Placental pericyte (primary cell): ENCODE measurements around a stretch of chr12.

GRCh38 chr12:25859908-25860485 is 98.5 kb upstream of the RASSF8 start:
- CAGE, long polyA plus RNA, result no peak

DNA sequence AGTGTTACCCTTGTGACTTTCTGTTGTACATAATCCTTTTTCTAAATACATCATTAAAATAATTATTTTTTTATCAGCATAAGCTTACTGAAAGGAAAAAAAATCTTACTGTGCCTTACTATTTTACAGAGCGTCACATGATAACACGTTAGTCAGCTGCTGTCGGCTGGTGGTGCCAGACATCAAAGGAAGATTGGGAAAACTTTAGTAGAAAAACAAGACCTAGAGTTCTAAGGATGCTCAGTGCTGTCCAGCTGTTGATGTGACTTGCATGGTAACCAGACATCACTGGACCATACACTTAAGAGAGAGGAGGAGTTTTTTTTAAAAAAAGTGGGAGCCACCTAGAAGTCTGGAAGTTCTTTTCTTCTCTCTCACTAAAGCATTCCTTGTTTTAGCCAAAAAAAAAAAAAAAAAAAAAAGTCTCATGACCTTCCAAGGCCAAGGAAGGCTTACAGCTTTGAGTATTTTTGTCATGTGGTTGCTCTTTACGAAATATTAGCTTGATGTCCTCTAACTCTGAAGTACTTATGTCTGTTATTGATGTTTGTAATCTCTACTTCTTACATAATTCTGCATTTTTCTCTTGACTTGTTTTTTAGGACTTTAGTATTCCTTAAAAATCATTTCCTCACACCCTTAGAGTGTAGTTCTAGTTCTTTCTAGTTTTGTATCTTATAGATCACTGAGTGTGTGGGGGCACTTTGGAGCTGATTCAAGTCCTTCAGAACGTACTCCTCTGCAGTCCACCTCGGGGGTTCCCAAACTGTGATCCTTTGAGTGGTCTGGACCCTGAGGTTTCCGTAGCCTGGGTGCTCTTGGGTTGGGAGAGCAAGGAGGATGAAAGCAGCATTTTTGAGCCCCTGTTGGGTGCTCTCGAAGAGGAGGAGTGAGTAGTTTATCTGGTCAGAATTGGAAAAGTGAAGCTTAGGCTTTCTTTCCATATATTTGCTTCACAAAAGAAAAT is 4.7 kb downstream of the RASSF8 start:
- CAGE, long polyA plus RNA, result no peak

DNA sequence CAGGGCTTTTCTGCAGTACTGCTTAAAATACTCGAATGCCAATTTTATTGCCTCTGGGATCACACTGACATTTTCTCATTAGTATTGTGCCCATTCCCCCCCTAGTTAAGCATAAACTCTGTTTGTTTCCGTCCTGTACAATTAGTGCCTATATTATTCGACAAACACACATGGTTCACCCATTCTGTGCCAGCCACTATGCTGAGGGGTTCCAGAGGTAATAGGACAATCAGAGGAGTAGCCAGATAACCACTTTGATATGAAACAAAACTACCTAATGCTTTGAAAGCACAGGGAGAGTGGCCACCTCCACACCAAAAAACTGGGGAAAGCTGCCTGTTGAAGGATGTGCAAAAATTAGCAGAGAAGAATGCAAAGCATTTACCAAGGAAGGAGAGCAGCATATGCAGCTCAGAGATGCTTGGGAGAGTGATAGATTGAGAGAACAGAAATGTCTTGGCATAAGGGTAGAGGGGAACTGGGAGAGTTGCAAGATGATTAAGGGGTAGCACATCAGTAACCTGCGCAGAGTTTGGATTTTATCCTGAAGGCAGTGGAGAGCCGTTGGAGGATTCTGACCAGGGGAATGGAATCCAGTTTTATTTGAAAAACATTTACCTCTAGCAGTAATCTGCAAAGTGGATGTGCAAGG is 81.8 kb downstream of the BHLHE41 start:
- CAGE, long polyA plus RNA, result no peak

DNA sequence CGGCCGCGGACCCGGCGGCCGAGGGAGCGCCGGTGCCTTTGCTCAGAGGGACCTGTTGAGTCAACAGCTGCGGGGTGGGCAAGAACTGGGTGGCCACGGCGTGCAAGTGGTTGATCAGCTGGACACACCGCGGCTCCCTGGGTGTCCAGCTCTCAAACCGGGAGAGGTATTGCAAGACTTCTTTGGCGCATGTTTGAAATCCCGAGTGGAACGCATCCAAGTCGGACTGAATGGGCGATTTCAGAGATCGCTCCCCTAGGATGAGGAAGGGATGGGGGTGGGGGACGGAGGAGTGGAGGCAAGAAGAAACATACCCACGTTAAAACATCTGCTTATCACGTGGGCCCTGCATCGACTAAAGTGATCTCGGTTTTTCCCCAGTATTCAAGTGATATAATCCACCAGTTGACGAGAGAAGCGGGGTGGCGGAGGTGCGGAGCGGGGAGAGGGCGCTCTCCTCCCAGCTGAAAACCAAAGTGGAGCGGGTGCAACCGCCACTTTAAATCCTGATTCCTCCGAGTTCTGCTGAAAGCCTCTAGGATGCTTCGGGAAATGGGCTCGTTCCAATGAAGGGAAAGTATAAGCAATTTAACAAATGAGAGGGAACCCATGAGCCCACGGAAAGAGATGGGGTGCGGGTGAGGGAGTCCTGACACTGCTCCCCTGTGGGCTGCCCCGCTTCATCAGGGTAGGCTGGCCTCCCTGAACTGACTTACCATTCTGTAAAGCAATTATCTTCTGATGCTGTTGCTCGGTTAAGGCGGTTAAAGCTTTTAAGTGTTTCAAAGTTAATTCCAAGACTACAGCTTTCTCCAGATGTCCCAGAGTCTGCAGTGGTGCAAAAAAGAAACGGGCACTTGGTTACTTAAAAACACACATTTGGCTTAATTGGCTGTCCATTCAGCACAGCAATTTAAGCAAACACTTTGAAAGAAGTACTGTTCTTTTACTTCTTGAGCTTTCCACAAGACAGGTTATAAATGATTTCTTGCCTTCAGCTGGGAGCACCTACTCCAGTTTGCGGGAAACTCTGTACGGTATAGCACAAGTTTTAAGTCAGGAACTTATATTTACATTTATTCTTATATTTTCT is 1.6 kb downstream of the BHLHE41 start:
- CAGE, long polyA plus RNA, result no peak

DNA sequence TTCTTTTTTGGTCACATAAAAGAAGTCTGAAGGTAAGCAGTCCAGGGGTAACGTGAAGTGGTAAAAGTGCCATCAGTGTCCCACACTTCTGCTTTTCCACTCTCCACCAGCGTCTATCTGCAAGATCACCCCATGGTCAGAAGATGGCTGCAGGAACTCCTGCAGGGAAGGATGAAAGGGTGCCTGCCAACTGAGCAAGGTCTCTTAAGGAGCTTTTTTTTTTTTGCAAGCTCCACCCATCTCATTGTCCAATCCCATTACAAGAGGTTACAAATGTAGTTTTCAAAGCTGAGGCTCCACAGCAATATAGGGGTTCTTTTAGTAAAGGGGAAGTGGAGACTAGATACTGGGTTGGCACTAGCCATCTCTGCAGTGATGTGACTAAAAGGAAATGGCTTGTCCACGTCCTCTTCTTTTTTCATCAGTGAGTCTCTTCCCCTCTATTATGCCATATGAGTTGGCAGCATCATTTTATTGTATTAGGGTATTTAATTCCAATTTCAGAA is 5.9 kb upstream of the BHLHE41 start:
- CAGE, long polyA plus RNA, result no peak

- CAGE, long polyA plus RNA, result no peak
These were observed 76.5 kb downstream of the SSPN start for GRCh38 chr12:26271732-26272375.

DNA sequence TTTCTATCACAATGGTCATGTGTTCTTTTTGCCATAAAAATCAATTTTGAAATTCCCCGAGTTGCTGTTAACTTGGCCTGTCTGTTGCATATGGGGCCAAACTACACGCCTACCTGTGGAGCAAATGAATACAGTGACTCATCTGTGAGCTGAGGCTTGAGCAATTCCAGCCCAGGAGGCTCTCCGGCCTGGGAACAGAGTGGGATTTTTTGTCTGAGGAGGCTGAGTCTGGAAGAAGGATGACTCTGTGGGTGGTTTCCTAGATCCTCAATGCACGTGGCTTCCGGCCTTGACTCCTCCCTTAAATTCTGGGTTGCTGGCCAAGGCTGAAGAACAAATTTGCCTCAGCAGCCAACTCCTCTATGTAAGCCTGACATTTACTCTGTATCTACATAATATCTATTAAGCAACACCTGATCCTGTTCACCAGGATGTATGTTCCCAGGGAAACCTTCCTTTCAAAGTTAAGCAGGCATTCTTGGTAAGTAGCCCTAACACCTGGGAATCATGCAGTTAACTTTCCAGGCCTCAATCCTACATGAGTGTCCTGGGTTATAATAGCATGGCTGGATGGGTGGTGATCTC is 124.2 kb downstream of the SSPN start:
- CAGE, long polyA plus RNA, result no peak

GRCh38 chr12:26510999-26511537 is 315.7 kb downstream of the SSPN start:
- CAGE, long polyA plus RNA, result no peak

DNA sequence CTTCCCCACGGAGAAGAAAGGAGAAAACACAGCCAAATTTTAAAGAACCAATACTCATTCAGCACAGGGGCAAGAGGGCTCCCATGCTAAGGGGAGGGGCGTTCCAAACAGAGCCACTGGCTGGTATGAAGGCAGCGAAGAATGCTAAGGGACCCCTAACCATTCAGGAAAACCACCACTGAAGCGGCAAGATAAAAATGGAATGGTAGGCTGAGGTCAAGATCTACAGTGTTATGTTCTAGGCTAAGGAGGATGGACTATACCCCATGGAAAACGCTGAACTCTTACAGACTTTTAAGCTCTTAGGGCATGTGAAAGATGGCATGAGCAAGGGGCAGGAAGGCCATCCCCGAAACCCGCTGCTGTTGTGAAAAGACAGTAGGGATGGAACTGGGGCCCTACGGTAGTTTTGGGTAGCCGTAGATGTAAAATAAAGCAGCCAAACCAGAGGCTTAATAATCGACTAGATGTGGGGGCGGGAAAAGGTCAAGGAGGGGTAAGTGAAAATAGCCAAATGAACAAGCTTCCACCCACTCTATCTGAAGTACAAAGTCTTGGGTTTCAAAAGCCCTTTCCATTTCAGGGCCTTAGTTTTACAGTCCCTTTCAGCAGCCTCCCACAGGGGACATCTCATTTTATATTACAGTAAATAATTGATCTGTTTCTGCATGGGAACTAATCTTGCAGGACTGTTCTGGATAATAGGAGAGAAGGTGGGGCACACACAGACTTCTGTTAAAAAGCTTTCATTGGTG is 105.0 kb downstream of the ITPR2 start:
- CAGE, long polyA plus RNA, result no peak

DNA sequence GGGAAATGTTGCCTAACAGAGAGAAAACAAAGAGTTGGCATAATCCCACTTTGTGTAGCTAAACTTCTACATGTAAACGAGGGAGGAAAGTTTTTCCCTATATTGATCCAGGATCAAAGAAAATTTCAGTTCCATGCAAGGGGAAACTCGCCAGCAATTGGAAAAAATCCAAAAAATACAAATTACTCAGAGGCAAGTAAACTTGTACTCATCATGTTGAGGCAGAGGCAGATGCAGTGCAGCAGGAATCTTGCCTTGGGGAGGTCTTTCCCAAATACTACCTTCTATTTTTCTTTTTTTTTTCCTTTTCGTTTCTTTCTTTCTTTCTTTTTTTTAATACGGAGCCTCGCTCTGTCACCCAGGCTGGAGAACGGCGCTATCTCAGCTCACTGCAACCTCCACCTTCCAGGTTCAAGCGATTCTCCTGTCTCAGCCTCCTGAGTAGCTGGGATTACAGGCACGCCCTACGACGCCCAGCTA is 96.0 kb downstream of the ITPR2 start:
- CAGE, long polyA plus RNA, result no peak

DNA sequence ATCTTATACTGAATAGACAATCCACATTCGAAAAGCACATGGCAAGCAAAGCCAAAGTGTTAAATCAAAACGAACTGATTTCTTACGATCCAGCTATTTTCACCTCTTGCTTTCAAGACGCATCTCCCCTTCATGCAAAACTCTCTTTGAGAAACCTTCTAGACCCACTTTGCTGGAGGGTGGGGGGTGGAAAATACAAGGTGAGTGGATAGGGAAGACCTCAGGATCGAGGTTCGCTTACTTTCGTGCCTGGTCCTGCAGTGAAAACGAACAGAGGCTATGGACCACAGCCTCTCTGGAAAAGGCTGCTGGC is 270 bp downstream of the INTS13 start:
- CAGE, long polyA plus RNA, result no peak

GRCh38 chr12:26989857-26990609 is 24.2 kb downstream of the TM7SF3 start:
- CAGE, long polyA plus RNA, result no peak

- CAGE, long polyA plus RNA, result no peak
These were observed 838 bp upstream of the BMAL2 start for GRCh38 chr12:27331719-27332277.

DNA sequence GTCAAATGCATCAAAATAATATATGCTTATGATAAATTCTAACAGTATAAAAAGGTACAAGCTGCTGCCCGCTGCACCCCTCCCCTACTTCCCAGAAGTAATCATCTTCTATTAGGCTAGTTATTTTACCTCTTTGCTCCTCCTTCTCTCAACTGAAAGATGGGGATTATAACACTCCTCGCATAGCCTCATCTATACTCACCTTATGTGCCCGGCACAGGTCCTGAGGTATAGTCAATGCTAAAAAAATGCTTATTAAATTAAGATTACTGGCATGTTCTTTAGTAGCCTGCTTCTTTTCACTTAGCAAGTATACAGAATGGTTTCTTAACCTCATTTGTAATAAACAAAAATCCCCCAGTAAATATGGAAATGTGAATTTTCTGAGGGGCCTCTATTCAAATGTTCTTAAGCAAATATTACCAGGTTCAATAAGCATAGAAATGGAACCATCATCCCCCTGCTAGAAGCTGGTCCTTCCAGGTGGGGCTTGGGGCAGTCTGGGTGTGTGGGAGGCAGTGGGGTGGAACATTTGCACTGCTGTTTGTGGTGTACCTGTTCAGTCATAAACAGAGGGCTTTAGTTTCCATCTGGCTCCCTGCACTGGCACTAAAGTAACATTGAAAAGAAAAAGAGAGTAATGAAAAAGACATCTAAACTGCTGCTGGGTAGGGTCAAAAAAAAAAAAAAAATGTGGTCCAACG is 43.9 kb upstream of the MANSC4 start:
- CAGE, long polyA plus RNA, result no peak

GRCh38 chr12:27970696-27971871 is 1.4 kb downstream of the PTHLH start:
- CAGE, long polyA plus RNA, result no peak

DNA sequence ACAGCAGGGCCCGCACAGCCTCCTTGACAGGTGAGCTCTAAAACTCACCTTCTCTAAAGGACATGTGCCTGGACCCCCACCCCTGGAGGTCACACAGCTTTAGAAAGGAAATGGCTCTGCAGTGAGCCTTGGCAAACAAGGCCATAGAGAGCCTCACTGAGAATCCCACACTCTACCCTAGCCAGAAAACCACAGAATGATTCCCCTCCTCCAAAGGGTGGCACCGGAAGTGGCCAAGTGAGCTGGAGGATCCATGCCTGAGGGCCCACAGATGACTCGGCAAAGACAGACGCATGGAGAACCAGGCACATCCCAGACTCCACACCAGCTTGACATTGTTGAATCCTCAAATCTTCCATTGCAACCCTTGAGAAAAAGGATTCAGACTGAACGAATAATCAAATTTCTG is 54.1 kb upstream of the PTHLH start:
- CAGE, long polyA plus RNA, result no peak

- CAGE, long polyA plus RNA, result no peak
These were observed 12.5 kb downstream of the CCDC91 start for GRCh38 chr12:28202636-28203233.

DNA sequence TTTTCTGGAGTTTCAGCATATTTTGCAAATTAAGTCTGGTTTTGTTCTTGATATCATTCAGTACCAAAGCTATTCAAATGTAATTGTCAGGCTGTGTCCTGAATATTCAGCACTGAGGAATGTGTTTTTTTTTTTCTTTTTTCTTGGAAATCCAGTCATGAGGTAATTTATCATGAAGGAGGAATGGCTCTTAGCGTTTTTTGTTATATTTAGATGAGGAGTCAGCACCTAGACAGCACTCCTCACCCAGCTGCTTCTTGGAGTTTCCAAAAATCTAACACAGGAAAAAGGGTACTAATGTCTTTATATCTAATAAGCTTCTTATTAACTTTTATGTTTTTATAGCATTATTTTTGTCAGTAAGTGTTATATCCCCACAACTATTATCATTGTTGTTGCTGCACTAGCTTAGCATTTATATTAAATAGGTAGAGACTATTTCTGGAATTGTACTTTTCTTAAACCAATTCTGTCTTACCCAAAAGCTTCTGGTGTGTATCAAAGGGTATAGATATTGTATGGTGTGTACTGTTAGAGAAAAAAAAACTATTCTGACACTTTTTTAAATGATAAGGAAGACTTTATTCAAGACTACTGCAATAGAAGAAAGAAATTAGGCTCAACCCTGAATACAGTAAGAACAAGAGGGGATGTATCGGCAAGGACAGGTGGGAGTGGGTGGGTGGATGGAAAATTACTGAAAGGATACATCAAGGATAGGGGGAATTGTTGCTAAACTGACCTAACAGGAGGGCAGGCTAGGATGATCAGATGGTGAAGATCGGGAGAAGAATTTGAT is 225.8 kb downstream of the CCDC91 start:
- CAGE, long polyA plus RNA, result no peak

DNA sequence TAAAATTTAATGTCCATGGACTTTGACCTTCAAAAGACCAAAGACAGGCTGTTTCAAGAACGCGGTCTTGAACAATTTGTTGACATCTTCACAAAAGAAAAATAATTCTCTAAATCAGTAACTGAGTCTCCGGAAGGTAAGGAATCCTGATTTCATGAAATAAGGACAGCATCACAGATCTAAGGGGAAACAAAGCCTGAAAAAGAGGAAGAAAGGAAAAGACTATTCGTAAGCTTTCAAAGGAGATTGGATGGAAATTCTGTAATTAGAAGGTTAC is 107.3 kb upstream of the FAR2 start:
- CAGE, long polyA plus RNA, result no peak

GRCh38 chr12:29149410-29150604 is 729 bp downstream of the FAR2 start:
- CAGE, long polyA plus RNA, result no peak